AG10803 (cell line): ENCODE measurements around a stretch of chr4.

GRCh38 chr4:185745194-185745599 is 66.8 kb downstream of the SORBS2 start:
- RRBS: no CpG with 5 or more reads among the region's 8 CpGs

GRCh38 chr4:185775181-185776269 is 36.5 kb downstream of the SORBS2 start:
- RRBS: no CpG with 5 or more reads among the region's 7 CpGs

GRCh38 chr4:185814753-185815060 is 2.7 kb upstream of the SORBS2 start:
- RRBS: 67% methylated on average over 3 of the region's 7 CpGs

- RRBS: no CpG with 5 or more reads among the region's 5 CpGs
These were observed 120.1 kb upstream of the SORBS2 start for GRCh38 chr4:185932075-185932511.

DNA sequence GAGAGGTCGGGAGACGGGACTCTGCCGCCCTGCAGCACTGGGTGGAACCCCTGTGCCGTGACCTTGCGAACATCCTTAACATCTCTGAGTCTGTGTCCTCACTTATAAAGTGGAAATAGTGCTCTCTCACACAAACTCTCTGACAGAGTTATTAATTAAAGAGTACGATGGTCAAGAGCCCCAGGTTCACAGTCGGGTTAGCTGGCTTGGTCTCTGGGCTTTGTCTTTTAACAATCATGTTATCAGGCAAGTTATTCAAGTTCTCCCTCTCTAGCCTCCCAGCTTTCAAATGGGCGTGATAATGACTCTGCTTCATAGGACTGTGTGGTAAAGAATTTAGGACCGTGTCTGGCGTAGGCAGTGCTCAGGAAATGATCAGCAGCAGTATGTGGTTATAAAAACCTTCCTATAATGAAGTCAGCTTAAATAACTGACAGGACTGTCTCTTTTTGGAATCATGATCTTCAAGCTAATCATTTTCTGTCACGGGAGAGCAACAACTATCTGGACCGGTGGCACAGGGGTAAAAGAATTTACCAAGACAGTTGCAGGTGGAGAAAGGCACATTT is 10.3 kb downstream of the TLR3 start:
- RRBS: no CpG with 5 or more reads among the region's 12 CpGs

GRCh38 chr4:186155843-186156361 is 35.5 kb upstream of the CYP4V2 start:
- RRBS: no CpG with 5 or more reads among the region's 12 CpGs

- RRBS: no CpG with 5 or more reads among the region's 9 CpGs
These were observed 13.8 kb downstream of the CYP4V2 start for GRCh38 chr4:186205122-186205562.

DNA sequence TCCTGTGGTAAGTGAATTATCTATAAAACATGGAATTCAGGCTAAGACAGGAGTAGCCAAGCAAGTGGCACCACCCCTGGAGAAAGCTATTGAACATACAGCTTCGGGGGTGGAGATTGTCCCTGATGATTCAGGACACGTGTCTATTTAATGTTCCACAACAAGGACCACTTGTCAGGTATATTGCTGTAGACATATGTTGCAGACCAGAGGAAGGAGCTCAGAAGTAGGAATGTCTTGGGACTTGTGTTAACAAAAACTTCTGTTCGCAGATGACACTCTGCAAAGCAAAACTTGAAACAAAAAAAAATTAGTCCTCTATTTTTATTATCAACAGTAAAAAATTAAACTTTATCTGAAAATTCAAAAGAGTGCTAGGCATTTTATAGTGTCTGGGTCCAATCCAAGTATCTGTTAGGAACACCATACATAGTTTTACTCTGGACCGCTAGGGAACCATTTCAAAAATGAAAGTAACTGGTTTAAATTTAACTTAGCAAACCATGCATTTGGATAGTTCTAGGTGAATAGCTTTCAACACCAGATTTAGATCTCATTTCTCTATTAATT is 1.0 kb downstream of the KLKB1 start:
- RRBS: no CpG with 5 or more reads among the region's 4 CpGs

DNA sequence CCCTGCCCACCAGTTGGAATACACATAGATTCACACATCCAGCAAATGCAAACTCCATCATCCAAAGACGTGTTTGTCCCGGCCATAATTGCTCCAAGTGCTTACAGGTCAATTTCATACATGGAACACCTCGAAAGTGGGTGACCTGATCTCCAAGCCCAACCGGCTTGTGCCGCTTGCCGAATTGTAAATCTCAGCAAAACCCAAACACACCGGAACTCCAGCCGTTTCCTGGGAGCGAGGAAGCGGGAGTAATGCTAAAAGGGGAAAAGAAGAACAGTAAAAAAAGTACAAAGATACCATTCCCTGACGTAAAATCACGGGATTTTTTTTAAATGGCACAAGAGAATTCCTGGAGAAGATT is 1.4 kb upstream of the FAT1 start:
- RRBS: 3% methylated on average over 5 of the region's 12 CpGs

- RRBS: 1% methylated on average over 13 of the region's 43 CpGs
These were observed 2.3 kb upstream of the FAT1 start for GRCh38 chr4:186725789-186726435.

GRCh38 chr4:186755803-186756359 is 32.2 kb upstream of the FAT1 start:
- RRBS: no CpG with 5 or more reads among the region's 4 CpGs

GRCh38 chr4:187157286-187157796 is 433.7 kb upstream of the FAT1 start:
- RRBS: 60% methylated on average over 7 of the region's 20 CpGs

DNA sequence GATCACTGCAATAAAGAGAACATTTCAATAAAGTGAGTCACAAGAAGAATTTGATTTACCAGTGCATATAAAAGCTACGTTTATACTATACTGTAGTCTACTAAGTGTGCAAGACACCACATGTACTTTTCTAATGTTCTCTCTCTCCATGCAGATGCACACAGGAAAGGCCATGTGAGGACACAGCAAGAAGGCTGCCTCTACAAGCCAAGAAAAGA is 583.5 kb upstream of the FAT1 start:
- RRBS: no CpG with 5 or more reads among the region's 1 CpG

DNA sequence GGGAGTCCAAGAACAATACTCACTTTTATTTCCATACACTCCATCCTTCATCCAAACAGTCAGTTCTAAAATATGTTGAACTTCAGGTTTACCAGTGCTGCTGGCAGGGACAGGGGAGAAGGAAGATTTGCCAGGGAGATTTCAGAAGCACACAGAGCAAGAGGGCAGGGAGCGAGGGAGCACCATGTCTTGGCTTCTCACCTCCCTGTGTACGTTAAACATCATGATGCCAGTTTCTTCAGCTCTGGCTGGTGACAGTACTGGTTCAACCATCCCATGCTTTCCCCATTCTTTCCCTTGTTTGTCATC is 631.1 kb upstream of the FAT1 start:
- RRBS: no CpG with 5 or more reads among the region's 2 CpGs

GRCh38 chr4:189001289-189001790 is 862.1 kb downstream of the TRIML1 start:
- RRBS: no CpG with 5 or more reads among the region's 6 CpGs

GRCh38 chr4:189004516-189004756 is 865.2 kb downstream of the TRIML1 start:
- RRBS: no CpG with 5 or more reads among the region's 3 CpGs